GM23248 (cell line): ENCODE measurements around the gene ZEB1.

- RAMPAGE, long total RNA: no peak
Observed at GRCh38 chr10:29470116-29470700, 164.6 kb downstream of the SVIL start.

- RAMPAGE, long total RNA: no peak
Observed at GRCh38 chr10:29504960-29505159, 129.9 kb downstream of the SVIL start.

GRCh38 chr10:29635625-29636029, 856 bp upstream of the SVIL start:
- RAMPAGE, long total RNA: no peak

DNA sequence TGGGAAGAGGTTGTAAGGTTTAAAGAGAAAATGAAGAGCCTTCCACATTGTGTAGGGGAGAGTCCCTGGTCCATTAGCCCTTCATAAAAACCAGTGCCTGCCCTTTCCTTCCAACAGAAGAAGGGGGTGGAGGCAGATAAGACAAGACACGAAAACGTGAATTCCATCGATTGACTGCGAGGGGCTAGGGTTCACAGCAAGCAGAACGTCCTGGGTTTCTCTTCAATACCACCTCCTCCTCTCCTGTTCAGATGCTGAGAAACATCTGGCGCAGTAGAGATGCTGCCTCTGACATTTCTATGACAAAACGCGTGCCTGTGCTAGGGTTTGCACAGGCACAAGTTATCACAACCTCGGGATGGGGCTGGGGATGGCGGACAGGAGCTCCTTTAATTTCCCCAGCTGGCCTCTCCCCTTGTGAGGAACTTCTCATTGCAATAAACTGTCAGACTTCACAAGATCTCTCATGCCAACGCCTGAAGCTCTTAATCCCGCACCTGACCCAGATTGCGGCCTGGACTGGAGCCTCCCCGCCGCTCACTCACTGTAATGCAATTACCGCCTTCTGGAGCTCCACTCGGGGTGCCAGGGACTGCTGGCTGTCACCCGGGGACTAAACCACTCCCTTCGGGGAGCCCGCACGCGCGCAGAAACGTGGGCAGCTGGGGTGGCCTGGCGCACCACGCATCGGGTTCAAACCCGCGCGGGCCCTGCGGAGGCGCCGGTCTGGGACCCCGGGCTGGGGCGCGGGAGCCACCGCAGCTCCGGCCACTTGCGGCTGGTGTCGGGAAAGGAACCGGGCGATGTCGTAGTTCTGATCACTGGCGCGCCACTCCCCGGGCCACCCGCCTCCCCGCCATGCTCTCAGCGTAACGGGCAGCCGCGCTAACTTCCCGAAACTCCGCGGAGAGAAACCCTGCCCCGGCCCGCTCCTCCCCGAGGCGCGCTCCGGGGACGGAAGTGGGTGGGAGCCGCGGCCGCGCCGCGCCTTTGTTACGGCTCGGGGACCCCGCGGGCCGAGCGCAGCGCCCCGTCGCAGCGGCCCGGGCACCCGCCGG, 100.1 kb upstream of the SVIL start:
- RAMPAGE, long total RNA: no peak

DNA sequence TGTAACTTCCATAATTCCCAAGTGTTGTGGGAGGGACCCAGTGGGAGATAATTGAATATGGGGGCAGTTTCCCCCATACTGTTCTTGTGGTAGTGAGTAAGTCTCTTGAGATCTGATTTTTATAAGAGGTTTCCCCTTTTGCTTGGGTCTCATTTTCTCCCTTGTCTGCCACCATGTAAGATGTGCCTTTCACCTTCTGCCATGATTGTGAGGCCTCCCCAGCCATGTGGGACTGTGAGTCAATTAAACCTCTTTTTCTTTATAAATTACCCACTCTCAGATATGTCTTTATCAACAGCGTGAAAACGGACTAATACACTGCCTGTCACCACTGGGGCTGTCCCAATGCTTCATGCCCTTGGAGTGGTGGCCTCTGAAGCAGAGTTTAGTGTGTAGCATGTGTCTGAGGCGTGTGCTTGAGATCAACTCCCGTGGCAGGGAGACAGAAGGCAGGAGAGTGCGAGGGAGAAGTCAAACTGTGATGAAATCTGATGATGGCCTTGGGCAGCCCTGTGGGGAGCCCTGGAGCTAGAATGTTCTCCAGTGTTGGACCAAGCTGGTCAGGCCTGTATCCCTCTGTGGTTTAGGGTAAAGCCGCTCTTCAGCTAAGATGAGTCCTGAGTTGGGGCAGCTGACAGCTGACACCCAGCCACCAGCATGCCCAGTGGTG, 170.2 kb upstream of the SVIL start:
- RAMPAGE, long total RNA: no peak

- RAMPAGE, long total RNA: no peak
Observed at GRCh38 chr10:29946542-29947696, 112.5 kb downstream of the JCAD start.

GRCh38 chr10:30151977-30152591, 92.7 kb upstream of the JCAD start:
- RAMPAGE, long total RNA: no peak

DNA sequence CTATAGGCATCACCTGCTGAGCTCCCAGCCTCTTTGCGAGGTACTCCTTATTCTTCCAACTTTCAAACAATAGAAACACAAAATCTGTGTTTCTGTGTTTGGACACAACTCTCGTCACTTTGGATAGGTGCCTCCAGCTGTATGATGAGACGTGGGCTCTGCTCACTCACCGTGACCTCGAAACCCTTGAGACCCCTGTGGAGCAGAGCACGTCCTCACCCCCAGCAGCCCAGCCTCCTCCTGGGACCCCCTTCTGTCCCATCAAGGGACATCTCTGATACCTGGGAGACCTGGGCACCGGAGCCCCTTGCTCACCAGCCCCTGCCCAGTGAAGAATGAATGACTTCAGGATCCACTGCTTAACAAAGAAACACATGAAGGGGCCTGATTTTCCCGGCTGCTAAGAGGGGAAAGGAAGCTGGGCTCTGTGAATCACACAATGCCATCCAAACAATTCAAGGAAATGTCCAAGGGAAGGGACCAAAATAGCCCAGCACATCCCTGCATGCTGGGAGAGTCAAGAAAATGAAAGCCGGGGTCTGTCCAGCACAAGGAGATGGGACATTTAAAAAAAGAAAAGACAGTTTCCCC, 128.6 kb upstream of the JCAD start:
- RAMPAGE, long total RNA: no peak

DNA sequence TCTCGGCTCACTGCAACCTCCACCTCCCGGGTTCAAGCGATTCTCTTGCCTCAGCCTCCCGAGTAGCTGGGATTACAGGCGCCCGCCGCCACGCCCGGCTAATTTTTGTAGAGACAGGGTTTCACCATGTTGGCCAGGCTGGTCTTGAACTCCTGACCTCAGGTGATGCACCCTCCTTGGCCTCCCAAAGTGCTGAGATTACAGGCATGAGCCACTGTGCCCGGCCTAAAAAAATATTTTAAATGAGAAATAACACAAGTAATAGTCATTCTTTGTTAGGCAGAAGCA, 1.6 kb downstream of the MAP3K8 start:
- RAMPAGE, long total RNA: no peak

DNA sequence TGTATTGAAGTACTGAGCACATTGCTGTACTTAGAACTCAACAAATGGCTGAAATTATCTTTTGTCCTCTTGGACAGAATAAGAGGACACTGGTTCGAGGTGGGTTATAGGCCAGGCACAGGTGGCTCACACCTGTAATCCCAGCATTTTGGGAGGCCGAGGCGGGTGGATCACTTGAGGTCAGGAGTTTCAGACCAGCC, 10.9 kb downstream of the MAP3K8 start:
- RAMPAGE, long total RNA: no peak

DNA sequence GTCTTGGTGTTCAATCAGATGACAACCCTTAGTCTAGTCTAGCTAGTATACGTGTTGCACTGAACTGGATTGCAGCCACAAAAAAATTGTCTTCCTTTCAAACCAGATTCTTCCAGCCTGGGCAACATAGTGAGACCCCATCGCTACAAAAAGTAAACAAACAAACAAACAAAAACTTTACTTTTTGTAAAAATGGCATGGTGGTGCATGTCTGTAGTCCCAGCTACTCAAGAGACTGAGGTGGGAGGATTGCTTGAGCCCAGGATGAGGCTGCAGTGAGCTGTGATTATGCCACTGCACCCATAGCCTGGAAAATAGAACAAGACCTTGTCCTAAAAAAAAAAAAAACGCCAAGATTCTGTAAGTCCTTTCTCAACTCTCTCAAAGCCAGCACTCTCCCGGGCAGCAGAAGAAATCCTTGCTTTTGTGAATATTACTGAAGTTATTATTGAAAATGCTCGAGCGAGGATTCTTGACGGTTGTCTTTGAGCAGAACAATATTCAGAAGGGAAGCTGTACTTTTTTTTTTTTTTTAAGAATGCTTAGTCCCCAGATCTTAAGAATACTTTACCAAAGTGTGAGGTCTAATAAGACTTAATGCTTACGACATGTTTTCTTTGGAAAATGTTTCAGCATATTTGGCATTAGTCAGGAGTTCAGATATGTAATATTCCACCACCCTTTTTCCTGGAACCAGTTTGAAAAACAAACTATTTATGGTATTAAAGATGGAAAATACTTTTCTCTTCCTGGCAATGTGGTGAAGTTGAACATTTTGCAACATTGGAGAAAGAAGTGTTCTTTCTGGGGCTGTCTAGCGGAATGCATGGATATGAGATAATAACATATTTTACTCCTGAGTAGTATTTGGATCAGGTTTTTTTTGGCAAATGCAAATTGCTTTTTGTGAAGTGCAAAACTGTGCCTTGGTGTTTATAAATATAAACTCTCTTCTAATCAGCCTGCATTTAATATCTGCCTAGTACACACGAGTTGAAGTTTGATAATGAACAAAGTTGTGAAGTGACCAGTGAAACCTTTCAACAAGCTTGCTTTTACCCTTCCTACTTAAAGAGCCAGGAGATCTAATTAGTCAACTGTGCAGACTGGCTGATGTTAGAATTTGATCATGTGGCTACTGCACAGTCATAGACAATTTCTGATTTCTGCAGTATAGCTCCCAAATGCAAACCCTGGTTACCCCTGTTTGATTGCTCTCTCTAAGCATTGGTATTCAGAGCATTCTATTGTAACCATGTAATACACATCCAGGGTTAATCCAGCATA, 20.7 kb downstream of the MAP3K8 start:
- RAMPAGE, long total RNA: no peak

DNA sequence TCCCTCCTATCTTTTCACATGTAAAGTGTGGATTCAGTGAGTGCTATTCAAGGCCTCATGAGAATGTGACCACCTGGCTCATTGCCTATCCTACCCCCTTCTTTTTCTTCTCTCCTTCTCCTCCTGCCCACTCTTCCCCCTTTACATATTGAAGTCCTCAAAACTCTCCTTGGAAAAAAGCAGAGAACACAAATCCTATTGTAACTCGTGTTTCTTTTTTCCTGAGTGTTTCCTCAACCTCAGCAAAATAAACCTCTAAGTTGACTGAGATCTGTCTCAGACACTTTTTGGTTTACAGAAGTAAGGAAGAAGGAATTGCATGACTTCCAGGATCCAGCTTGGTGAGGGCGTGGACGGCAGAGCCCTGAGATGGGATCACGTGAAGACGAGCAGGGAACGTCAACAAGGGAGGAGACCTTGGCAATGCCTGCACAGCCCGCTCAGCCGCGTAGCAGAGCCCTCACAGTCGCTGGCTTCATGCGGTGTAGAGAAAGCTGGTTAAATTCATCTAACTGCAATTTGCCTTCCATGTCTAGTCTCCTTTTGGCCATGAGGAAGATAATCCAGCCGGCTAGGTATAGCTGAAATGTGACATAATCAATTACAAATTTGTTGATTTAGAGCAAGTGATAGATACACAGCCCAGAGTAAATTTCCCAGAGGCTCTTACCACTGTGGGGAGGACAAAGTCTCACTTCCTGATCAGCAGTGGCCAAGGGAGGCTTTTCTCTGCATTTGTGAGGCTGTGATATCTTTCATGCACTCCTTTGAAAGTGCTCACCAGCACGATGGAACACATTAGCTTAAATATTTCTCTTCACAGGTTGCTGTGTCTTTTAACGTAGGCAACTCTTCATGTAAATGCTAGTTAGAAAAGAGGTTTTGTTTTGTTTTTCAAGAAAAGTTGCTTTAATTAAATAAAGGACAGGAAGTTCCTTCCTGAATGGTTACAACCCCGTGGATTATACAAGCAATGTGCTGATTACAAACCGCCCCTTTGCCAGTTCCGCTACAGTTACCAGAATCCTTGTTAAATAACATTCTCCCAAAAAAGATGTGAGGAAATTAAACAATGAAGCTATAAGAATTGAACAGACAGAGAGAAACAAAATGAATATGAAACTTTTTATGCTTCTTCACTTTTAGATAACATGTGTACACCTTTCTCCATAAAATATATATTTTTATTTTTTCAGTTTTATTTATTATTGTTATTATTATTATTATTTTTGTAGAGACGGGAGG, 75.5 kb downstream of the LYZL2 start:
- RAMPAGE, long total RNA: no peak

GRCh38 chr10:30557834-30558433, 71.6 kb downstream of the LYZL2 start:
- RAMPAGE, long total RNA: no peak

DNA sequence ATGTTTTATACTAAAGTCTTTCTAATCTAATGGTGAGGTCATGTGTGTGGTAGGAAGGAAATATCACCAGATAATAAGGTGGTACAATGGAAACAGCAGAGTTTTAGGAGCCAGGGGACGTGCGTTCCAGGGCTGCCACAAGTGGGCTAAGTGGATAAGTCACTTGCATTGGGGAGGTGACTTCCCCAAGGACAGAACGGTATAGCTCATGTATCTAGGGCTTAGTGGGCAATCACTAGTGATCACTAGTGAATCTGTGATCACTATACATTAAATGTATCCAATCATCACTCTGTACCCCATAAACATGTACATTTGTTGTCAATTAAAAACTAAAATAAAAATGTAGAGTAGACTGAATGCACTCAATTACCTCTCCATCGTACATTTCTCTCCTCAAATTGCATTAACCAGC, 15.1 kb upstream of the LYZL2 start:
- RAMPAGE, long total RNA: no peak

- RAMPAGE, long total RNA: no peak
Observed at GRCh38 chr10:30701085-30702140, 71.9 kb upstream of the LYZL2 start.

DNA sequence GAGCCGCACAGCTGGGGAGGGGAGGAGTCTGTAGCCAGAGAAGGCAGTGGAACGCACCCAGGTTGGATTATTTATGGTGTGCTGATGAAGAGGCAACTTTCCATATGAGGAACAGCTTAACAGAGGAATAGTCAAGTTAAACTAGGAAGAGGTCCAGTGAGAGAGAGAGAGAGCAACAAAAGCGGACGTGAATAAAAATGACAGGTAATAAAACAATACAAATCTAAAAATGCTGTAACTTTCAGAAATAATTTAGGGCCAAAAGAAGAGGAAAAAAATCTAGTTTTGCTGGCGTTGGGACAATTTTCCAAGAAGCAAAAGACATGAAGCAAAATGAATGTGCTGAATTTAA, 190.9 kb downstream of the ZNF438 start:
- RAMPAGE, long total RNA: no peak

DNA sequence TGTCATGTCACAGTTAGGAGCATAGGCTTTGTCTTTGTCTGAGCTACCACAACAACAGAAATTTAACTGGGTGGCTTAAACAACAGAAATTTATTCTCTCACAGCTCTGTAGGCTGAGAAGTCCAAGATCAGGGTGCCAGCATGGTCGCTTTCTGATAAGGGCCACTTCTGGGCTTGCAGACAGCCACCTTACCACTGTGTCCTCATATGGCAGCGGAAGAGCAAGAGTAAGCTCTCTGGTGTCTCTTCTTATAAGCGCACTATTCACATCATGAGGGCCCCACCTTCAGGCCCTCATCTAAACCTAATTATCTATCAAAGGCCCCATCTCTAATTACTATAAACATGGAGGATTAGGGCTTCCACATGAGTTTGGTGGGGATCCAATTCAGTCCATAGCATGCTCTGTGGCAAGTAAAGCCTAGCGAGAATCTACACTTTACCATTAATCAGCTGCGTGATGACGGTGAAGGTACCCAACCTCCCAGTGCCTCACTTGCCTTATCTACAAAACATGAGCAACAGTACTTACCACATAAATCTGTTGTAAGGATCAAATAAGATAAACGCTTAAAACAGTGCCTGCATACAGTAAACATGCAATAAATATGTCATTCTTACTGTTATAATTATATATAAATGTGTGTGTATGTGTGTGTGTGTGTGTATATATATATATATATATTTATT, 17.3 kb downstream of the ZNF438 start:
- RAMPAGE, long total RNA: no peak

DNA sequence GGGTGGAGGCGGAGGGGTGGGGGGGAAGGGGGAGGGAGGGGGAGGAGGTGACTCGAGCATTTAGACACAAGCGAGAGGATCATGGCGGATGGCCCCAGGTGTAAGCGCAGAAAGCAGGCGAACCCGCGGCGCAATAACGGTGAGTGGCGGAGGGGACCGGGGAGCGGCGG, at the start of gene ZEB1:
Gene ZEB1, plus strand, starts transcription at position 63 of the 170 bp plus-strand sequence.
- RAMPAGE, long total RNA: start-site peak on the plus strand centred at position 80 of the sequence, 24 bp wide, 62 and 141 reads in 2 replicates

DNA sequence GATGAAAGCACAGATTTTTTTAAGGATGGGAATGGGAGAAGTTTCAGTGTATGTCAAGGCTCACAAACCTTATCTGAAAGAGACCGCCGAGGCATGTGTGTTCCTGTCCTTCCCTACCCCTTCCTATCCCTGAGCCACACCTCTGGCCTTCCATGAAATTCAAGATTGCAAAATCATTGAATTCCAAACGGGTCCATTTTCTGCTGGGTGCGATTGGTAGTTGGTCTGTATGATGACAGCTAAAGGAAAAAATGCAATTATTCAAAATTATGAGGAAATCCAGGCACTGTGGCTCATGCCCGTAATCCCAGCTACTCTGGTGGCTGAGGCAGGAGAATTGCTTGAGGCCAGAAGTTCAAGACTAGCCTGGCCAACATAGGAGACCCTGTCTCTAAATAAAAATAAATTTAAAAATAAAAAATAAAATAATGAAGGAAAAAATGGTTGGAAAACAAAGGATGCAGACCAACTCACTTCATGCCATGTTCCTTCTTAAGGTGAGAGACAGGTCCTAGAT, 170.1 kb downstream of the ARHGAP12 start:
- RAMPAGE, long total RNA: no peak

GRCh38 chr10:31886747-31887143, 41.9 kb downstream of the ARHGAP12 start:
- RAMPAGE, long total RNA: no peak